ENCODE data around the genes DRAXIN, PRAMEF1 and PRAMEF5.

GRCh38 chr1:11563547-11563889 is 84.6 kb downstream of the DISP3 start:
- RRBS = 3% methylated on average over 3 of the region's 11 CpGs

- RRBS = 3% methylated on average over 51 of the region's 128 CpGs
Observed at GRCh38 chr1:11691174-11692356, at the start of gene DRAXIN. TSS of gene DRAXIN (plus strand) at chr1:11691710.

DNA sequence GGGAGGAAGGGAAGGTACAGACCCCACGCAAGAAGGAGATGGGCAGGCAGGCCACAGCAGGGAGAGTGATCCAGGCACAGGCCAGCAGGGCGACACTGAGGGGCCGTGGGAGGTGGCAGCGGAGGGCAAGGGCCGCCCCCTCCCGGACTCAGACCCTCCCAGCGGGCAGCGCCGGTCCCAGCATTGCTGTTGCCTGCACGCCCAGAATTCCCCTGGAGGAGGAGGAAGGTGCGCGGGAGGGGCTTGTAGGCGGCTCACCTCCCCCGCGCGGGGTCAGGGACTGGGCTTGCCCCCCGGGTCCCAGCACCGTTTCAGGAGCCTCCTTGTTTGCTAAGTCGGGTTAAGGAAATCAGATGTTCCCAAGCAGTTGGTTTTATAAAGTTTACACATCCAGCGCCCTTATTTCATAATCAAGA is 416 bp downstream of the AGTRAP start:
- RRBS = no CpG with 5 or more reads among the region's 20 CpGs

DNA sequence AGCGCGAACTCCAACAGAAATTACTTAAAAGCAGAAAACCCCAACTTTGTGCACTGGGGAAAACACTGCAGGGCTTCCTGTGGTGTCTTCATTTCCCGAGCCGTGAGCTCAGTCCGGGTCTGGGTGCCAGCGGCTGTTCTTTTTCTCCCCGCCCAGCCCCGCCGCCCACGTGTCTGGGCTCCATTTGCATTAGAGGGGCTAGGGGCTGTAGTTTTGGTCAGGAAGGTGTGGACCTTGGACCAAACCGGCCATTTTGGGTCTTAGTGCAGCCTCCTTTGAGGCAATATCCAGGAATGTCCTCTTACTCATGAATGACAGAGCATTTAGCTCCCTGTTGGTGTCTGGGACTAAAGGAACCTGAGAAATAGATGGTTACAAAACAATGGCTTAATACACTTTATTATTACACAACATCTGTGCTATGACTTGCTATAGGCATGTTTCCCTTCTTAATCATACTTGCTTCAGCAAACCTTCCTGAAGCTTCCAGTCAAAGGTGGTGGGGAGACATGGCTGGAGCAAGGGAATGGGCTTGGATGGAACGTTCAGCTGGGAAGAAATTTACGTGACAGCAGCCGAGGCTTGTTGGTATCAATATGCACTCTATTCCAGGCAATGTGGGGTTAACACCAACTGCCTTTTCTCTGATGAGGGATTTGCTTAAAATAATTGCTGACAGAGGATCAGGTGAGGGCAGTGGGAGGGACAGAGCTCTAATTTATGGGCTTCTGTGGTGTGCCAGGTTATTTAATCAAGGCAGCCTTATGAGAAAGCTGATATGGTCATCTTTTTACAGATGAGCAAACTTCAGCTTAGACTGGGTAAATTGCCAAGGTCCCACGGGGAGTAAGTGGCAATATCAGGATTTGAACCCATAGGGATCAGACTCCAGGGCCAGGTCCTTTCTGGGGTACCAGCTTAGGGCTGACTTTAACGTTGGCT is 1.1 kb downstream of the AGTRAP start:
- RRBS = no CpG with 5 or more reads among the region's 16 CpGs

- RRBS = no CpG with 5 or more reads among the region's 7 CpGs
Observed at GRCh38 chr1:11738798-11739261, 2.9 kb downstream of the AGTRAP start.

- RRBS = no CpG with 5 or more reads among the region's 5 CpGs
Observed at GRCh38 chr1:11839475-11839696, 8.2 kb downstream of the NPPA start.

GRCh38 chr1:11930958-11931367 is 3.6 kb upstream of the PLOD1 start:
- RRBS = no CpG with 5 or more reads among the region's 1 CpG

- RRBS = no CpG with 5 or more reads among the region's 4 CpGs
Observed at GRCh38 chr1:11991933-11992229, 11.6 kb downstream of the MFN2 start.

- RRBS = no CpG with 5 or more reads among the region's 9 CpGs
Observed at GRCh38 chr1:12150269-12151337, 16.2 kb upstream of the TNFRSF1B start.

DNA sequence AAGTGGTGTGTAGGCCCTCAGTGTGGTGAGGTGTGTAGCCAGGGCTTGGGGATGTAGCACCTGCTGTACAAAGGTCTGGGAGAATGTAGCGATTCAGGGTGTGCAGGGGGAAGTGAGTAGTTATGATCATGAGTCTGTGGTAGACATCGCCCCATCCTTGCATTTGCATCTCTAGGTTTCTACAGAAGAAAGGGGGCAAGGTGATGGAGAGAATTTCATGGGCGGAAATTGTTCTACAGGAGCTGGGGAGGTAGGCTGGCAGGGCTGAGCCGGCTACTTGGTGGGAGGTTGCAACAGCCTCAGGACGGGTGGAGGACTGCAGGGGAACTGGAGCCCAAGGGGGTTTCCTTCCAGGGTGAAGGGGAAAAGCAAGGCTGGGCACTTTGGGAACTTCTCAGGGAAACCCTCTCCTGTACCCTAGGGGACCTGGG is 14.7 kb upstream of the TNFRSF1B start:
- RRBS = no CpG with 5 or more reads among the region's 5 CpGs

GRCh38 chr1:12172412-12172855 is 5.6 kb downstream of the TNFRSF1B start:
- RRBS = no CpG with 5 or more reads among the region's 2 CpGs

GRCh38 chr1:12434147-12434627 is 183.8 kb downstream of the DHRS3 start:
- RRBS = no CpG with 5 or more reads among the region's 5 CpGs

DNA sequence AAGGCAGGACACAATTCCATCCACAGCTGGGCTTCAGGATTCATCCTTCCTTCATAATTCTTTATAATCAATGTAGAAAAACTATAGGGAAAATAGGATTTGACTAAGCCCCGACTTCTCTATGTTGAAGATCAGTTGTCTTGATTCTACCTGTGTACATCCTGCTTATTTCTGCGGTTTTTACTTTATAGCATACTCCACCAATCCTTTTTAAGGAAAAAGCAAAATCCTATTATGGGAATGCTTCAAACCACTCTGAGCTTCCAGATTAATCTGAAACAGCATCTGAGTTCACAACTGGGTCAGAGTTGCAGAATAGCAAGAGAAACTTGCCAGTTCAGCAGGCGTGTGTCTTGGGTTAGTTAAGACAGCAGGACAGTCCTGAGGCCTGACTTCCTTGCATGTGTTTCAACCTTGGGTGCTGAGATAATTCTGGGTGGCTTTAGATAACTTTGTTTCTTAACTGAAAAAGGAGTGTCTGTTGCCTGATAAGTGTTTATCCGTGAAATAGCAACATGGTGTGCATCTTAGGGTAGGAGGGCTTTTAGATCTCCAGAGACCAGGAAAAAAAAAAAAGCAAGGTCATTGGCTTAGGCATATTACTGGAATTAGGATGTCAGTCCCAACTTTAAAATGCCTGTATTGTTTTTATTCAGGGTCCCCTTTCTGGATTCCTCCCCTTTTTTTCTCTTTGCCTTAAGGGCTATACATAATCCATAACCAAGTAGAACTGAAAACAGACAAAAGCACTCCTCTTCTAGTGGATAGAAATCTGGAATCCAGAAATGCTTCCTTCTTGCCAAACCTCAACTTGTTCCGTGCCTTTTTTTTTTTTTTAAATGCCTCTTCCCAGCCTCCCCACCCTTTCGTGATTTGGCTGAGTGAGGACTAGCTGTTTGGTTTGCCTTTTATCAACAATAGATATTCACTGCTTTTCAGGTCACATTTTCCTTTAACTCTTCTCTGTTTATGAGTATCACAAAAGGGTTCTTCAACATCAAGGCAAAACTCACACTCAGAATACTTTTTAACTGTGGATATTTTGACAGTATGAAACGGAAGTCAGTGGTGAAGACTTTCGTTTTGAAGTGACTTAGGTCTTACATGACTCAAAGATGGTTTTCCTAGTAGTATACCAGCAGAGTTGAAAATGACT is 169.1 kb downstream of the DHRS3 start:
- RRBS = no CpG with 5 or more reads among the region's 8 CpGs

- RRBS = 96% methylated on average over 5 of the region's 13 CpGs
Observed at GRCh38 chr1:12513223-12513932, 104.6 kb downstream of the DHRS3 start.

GRCh38 chr1:12584797-12586116 is 32.8 kb downstream of the DHRS3 start:
- RRBS = no CpG with 5 or more reads among the region's 18 CpGs

DNA sequence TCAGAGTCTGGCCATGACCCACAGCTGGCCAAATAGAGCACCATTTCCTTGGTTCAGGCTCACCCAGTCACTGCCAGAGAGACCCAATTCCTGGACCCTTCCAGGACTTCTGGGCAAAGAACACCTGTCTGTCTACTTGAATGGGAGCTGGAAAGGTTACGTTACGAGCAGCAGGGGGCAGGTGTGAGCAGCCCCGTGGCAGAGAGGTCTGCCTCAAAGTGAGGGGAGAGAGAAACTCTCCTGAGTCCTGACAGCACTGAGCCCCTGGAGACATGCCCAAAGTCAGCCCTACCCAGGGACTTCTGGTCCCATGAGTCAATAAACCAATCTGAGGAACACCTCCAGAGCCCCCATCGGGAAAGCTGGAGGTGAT is 16.8 kb downstream of the DHRS3 start:
- RRBS = no CpG with 5 or more reads among the region's 4 CpGs

- RRBS = 2% methylated on average over 4 of the region's 17 CpGs
Observed at GRCh38 chr1:12615570-12616492, 2.2 kb downstream of the DHRS3 start.

DNA sequence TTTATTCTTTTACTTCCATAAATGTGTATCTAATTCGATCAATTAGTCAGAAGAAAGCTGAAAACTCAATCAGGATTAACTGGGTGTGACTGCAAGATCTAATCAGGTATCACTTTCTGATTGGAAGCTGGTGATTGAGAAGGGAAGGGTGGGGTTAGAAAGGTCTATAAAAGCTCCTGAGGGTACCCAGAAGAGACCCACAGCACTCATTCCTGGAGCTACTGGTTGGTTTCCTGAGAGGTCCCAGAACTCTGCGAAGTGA is at the start of gene PRAMEF1:
Gene PRAMEF1 (plus strand): TSS at position 196 of the 262 bp plus-strand sequence.
- RRBS = no CpG with 5 or more reads among the region's 2 CpGs

- RRBS = no CpG with 5 or more reads among the region's 5 CpGs
Observed at GRCh38 chr1:13254041-13254361, at the start of gene PRAMEF5. TSS of gene PRAMEF5 (plus strand) at chr1:13254198.

GRCh38 chr1:13512415-13512764 is 1.4 kb downstream of the LRRC38 start:
- RRBS = no CpG with 5 or more reads among the region's 9 CpGs